SJCRH30 (cell line): ENCODE measurements around a stretch of chr17.

DNA sequence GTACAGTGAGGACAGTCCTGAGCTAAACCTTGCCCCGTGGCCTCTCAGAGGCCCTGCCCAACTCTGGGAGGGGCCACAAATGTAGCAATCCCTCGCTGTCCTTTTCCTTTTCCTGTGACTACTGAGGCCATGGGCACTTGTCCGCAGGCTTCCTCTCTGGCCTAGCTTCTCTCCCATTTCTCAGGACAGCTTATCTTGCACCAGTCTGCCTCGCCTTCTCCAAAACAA is 7.5 kb downstream of the SCPEP1 start:
- RAMPAGE, long total RNA = no peak

- RAMPAGE, long total RNA = no peak
Measured at GRCh38 chr17:57092685-57093452, 7.8 kb downstream of the AKAP1 start.

DNA sequence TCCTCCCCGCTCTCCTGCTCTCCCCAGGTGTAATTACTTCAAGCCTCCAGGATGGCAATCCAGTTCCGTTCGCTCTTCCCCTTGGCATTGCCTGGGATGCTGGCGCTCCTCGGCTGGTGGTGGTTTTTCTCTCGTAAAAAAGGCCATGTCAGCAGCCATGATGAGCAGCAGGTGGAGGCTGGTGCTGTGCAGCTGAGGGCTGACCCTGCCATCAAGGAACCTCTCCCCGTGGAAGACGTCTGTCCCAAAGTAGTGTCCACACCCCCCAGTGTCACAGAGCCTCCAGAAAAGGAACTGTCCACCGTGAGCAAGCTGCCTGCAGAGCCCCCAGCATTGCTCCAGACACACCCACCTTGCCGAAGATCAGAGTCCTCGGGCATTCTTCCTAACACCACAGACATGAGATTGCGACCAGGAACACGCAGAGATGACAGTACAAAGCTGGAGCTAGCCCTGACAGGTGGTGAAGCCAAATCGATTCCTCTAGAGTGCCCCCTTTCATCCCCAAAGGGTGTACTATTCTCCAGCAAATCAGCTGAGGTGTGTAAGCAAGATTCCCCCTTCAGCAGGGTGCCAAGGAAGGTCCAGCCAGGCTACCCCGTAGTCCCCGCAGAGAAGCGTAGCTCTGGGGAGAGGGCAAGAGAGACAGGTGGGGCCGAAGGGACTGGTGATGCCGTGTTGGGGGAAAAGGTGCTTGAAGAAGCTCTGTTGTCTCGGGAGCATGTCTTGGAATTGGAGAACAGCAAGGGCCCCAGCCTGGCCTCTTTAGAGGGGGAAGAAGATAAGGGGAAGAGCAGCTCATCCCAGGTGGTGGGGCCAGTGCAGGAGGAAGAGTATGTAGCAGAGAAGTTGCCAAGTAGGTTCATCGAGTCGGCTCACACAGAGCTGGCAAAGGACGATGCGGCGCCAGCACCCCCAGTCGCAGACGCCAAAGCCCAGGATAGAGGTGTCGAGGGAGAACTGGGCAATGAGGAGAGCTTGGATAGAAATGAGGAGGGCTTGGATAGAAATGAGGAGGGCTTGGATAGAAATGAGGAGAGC is 20.7 kb downstream of the AKAP1 start:
- RAMPAGE, long total RNA = no peak

DNA sequence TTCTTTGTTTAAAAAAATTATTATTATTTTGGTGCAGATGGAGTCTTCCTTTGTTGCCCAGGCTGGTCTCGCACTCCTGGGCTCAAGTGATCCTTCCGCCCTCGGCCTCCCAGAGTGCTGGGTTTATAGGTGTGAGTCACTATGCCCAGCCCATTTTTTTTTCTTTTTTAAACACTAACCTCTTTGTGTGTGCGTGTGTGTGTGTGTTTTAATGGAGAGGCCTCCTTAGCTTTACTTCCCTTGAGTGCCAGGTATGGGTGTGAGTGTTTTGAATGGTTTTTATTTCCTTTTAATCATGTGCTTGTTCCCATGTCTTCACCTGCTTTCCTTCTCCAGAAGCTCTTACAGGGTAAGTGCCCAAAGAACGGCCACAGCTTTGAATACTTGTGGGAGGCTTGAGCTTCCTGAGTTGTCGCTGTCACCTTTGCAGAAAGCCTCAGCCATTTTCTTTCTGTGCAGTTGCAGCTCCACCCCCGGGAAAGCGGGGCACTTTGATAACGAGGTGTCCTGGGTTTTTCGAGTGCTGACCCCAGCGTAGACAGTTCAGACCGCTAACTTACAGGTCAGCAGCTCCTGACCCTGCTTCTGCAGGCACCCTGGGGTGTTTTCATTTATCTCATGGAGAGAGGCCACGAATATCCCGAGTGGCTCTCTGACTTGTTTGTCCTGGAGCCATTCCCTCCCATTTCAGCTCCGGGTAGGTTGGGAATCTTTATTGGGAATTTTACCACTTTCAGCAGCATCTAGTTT is 22.6 kb downstream of the AKAP1 start:
- RAMPAGE, long total RNA = no peak

- RAMPAGE, long total RNA = no peak
Measured at GRCh38 chr17:57110884-57111519, 26.0 kb downstream of the AKAP1 start.

GRCh38 chr17:57242074-57242599 is 14.2 kb upstream of the MSI2 start:
- RAMPAGE, long total RNA = no peak

- RAMPAGE, long total RNA = no peak
Measured at GRCh38 chr17:57270830-57271678, 14.7 kb downstream of the MSI2 start.

DNA sequence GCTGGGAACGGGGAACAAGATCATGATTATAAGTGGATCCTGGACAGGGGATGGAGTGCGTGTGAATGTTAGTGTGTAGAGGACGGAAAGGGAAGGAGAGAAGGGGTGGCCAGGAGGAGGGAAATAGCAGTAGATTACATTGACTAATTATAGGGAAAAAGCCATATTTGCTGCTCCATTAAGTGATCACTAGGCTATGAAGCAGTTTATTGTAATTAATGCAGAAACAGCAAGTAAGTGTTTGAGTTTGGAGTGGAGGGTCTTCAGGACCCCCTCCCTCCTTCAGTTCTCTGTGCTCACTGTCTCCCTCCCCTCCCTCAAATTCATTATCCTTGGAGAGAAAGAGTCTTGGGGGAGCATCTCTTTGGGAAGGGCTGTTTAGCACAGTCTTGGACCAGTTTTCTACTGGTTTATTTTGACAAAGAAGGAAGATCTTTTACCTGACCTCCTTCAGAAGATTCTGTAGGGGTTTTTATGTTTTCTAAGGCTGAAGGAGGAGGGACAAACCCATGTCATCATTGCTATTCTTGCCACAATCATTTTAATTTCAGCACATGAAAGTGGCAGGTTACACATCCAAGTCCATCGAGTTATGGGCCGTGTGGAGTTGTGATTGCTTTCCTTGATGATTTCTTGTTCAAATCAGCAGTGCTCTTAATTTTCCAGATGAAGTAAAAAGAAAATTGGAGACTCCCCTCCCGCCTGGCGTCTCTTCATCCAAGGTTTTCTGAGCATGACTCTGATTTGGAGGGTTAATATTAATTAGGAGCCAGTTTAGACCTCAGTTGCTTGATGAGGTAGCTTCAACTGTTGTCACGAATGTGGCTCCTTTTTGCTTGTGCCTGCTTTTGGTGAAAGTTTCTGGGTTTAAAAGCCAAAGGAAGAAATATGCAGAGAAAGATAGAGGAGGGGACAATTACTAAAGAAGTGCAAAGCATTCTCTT is 19.6 kb downstream of the MSI2 start:
- RAMPAGE, long total RNA = no peak

GRCh38 chr17:57278717-57279434 is 22.6 kb downstream of the MSI2 start:
- RAMPAGE, long total RNA = no peak

- RAMPAGE, long total RNA = no peak
Measured at GRCh38 chr17:57289684-57289964, 33.3 kb downstream of the MSI2 start.

DNA sequence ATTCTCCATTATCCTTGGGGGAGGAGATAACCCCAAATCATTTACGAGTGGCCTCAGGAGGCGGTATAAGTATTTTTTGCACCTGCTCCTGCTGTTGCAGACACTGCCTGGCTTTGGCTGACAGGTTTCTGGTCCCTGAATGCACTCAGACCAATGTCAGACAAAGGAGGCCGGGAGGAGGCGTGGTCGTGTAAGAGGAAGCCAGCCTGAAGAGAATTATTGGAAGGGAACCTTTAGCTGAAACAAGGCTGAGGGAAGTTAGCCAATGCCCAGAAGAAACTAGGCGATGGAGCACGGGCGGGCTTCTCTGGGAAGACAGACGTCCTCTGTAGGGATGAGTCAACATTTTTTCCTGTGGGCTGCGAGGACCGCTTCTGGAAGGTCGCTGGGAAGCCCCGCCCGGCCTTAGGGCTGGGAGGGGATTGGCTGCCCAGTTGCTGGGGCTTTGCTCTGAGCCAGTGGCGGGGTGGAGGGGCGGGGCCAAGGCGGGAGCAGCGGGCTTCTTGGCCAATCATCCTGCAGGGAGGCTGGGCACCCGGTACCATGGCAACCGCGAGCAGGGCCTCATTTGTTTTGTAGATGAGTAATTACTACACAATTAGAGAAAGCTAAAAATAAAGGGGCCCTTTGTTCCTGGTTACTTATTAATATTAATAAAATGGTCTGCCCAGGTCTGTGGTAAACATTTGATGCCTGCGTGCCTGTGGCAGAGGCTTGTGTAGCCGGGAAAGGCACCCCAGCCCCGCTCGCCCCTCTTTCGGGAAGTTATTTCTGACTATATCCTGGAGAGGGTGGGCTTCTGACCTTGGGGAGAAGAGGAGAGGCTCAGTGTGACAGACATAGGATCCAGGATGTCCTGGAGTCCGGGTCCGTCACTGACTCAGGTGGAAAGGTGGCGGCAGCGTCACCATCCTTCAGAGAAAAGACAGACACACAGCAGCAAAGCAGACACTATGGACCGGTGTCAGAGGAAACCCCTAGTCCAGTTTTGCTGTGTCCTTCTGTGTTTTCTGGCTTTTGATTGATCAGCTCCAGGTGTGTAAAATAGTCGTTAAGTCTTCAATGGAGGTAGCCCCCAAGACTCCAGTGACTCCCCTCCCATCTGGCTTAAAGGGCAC is 82.0 kb downstream of the CCDC182 start:
- RAMPAGE, long total RNA = no peak

DNA sequence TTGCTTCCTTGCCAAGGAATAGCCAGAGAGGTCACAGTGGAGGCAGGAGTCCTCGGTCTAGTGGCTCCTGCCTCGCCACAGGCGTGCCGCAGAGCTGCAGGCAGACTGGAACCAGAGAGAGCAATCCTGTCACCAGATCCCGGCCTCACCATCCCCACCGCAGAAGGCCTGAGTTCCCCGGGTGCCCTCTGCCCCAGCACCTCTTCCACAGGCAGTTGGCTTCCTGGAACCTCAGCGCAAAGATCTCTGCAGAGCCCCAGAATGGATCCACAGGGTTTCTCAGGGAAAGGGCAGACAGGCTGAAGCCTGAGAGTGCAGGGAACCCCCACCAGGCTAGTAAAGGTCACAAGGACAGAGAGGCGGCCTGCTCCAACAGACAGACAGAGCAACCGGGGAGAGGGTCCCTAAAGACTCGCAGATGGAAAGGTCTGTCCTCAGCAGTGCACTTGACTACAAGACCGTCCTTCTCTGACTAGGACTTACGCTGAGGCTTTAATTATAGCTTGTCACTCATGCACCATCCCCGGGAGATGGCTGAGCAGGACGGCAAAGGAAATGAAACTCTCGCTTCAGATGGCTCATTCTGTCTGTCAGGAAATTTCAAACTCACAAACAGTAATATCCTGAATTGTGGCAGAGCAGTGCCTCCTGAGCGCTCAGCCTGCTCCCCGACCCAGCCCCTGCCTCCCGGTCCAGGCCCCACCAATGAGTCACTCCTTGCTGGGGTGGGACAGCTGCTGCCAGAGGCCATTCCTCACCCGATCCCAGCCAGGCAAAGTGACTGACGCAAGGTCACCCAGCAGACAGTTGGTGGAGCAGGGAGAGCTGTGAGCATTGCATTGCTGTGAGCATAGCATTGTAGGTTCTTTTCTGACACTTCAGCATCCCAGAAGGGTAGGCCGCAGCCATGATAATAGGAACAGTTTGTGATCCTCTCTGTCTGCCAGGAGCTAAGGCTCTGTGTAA is 21.2 kb downstream of the CCDC182 start:
- RAMPAGE, long total RNA = no peak

- RAMPAGE, long total RNA = no peak
Measured at GRCh38 chr17:57783052-57783824, 38.1 kb upstream of the CCDC182 start.

DNA sequence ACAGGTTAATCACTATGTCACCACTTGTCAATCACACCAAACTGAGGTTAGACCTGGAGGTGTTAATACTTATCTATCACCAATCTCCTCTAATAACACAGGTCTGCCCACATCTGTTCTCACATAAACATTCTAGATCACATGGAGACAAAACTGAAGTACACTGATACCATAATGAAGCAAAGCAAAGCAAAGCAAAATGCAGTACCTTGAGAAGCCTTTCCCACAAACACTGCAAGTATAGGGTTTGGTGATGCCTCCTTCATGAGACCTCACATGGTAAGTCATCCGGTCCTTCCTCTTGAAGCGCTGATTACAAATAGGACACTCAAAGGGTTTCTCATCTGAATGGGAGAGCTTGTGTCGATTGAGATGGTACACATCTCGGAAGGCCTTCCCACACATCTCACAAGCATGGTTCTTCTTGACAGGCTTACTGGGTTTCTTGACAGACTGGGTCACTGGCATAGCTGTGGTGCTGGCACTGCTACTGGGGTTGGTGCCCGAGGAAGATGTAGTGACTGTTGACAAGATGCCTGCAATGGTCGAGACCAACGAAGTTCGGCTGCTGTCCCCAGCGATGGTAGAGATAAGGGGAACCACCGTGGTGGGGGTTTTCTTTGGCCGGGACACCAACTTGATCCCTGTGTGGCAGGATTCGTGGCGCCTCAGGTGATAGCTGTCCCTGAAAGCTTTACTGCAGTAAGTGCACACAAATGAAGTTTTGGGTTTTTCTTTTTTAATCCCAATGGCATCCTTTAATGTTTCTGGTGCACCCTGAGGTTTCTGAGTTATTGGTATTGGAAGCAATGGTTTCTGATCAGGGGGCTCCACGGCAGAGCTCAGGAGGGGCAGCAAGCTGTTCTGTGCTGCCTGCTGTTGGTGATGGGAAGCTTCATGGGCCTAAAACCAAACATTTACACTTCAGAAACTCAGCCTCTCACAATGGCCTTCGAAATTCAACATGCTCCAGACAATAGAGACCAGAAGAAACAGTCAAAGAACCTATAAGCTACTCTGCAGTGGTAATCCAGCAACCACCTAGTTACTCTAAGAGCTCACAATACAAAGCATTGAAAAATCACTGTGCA is 5.2 kb downstream of the VEZF1 start:
- RAMPAGE, long total RNA = no peak

GRCh38 chr17:58002209-58002777 is 4.8 kb downstream of the SRSF1 start:
- RAMPAGE, long total RNA = no peak

- RAMPAGE, long total RNA = no peak
Measured at GRCh38 chr17:58232538-58233130, 5.8 kb upstream of the LPO start.

GRCh38 chr17:58305191-58305759 is 23.3 kb downstream of the TSPOAP1 start:
- RAMPAGE, long total RNA = no peak

GRCh38 chr17:58327746-58328424 is 710 bp downstream of the TSPOAP1 start:
- RAMPAGE, long total RNA = no peak

DNA sequence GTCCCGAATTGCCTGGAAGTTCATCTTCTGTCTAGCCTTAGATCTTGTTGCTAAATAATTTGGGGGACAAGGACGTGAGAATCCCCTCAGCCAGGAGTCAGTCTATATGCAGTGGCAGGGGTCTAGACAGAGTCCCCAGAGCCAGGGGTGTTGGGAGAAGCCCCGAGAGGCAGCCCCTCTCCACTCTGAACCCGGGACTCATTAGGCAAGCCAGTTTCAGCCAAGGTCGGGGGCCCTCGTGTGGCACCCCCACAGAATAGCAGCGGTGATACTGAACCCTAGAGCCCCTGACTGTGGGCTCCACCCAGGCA is 695 bp upstream of the TSPOAP1 start:
- RAMPAGE, long total RNA = no peak

DNA sequence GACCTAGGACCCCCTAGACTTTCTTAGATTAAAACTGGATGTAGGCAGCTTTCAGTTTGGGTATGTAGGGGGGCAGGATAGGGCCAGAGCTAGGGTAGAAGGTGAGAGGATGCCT is 1.8 kb upstream of the TSPOAP1 start:
- RAMPAGE, long total RNA = no peak